Bronchus (tissue), 1 donor: ENCODE data around the gene FGFR1OP2.

DNA sequence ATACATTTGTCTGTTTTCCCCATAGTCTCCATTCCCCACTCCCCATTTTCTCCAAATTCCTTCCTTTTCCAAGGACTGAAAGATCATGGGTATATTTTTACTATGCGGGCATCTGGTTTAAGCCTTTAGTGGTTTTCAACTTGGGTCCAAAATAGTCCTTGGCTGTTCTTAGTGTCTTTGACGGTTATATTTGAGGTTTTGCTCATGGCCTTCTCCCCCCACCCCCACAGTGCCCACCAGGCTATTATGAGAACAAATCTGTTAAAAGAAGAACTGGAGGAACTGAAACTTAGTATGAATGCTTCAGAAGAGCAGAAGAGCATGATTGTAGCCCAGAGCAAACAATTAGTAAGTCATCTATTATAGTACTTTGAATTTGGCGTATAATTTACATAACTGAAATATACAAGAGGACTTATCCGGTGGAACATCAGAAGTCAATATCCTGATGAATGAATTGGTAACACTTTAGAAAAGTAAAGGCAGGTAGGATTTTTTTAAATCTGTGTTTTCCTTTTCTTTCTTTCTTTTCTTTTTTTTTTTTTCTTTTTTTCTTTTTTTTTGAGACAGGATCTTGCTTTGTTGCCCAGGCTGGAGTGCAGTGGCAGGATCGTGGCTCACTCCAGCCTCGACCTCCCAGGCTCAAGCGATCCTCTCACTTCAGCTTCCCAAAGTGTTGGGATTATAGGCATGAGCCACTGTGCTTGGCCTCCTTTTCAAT, 31.8 kb upstream of the IRAG2 start:
- PRO-cap: no peak

GRCh38 chr12:25387263-25387835, 136.6 kb upstream of the KRAS start:
- PRO-cap: no peak

- PRO-cap: no peak
Measured at GRCh38 chr12:25692485-25692998, 139.5 kb upstream of the LMNTD1 start.

DNA sequence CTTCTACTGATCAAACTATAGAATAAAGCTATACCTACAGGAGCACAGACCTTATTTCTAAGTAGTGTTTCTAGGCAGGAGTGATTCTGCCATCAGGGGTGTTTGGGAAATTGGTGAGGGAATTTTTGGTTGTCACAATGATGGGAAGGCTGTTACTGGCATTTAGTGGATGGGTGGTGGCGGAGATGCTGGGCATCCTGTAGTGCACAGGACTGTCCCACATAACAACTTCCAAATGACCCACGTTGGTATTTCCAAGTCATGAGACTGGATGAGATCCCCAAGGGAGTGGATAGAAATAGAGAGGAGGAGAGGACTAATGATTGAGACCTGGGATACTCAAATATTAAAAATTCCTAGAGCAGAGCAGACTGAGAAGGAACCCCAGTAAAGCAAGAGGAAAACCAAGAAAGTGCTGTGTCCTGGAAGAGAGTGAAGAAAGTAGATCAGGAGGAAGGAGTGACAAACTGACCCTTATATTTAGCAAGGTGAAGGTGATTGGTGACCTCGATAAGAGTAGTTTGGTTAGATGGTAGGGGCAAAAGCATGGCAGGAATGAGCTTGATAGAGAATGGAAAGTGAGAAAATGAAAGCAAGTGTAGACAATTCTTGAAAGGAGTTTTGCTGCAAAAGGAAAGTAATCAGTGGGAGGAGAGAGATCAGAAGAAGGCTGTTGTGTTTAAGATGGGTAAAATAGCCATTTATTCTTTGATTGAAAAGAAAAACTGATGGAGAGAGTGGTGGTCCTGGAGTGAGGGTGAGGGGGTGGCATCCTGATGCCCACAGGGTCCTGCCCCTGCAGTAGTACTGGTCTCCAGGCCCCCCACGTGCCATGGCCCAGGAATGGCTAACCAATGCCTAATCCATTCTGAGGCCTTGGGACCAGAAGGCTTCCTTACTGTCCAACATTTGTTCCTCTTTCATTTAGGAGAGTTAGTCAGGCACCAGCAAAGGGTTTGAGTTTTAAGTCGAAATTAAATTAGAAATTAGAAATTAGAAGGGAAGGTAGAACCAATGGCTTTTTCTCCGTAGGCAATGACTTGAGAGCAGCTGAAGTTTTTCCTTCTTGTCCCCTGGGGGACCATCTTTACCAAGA, 51.1 kb downstream of the RASSF8 start:
- PRO-cap: no peak

DNA sequence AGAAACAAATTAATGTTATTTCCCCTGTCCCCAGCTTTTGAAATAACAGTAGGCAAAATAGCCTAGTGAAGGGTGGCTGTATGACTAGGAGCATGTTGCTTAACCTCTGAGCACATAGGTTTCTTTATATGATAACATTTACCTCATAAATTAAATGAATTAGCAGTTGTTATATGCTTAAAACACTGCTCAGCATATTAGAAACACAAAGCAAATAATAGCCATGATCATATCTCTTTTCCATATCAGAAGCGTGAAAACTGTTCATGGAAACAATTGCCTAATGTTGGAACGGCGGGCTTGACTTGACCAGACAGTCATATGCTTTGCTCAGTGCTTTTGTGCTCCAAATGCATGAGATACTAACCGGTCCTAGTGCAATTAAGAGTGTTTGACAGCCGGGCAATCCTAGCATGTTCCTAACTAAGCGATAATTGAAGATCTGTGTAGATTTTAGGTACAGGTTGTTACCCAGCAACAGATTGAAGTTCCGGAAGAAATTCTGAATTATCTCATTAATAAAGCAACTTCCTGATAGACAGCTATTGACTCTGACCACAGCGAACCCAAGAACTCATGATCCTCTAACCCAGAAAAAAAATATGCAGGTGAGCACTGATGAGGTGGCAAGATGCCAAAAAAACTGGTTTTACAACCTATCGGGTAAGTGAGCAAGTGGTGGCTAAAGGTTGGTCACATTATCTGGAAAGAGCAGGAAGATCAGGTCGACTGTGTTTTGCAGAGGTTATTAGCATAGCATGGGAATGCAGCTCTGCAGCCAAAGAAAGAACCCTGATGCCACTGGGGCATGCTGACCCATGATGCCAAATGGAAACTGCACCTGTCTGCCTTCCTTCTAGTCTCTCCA, 23.8 kb downstream of the BHLHE41 start:
- PRO-cap: no peak

DNA sequence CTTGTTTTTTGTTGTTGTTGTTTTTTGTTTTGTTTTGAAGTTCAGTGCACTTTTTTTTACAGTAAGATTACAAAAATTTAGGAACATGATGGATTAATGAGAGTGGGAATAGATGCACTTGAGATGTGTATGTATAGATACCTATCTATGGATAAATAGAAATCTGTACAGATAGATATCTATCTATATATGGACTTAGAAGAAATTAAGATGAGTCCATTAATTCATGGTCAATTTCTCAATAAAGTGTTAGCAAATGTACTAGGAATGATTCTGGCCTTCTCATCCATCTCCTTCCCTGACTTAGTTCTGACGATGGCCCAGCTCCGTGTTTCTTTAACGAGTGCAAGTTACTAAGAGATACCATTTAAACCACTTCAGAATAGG, 3.8 kb downstream of the BHLHE41 start:
- PRO-cap: no peak

DNA sequence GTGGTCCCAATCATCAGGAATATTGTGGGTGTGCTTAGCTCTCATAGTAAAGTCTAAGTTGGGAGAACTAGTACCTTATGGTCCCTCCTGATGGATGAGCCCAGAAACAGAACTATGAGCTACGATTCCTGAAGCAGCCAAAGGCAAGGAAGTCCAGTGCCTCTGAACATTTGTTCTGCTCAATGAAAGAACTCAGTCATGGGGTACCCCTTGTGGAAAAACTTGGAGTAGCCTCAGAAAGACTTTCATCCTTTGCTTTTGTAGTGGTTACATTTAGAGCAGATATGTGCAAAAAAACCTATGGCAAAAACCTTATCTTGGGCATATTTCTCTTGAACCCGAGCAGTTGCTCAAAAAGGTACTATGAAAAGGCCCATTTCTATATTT, 28.9 kb upstream of the BHLHE41 start:
- PRO-cap: no peak

DNA sequence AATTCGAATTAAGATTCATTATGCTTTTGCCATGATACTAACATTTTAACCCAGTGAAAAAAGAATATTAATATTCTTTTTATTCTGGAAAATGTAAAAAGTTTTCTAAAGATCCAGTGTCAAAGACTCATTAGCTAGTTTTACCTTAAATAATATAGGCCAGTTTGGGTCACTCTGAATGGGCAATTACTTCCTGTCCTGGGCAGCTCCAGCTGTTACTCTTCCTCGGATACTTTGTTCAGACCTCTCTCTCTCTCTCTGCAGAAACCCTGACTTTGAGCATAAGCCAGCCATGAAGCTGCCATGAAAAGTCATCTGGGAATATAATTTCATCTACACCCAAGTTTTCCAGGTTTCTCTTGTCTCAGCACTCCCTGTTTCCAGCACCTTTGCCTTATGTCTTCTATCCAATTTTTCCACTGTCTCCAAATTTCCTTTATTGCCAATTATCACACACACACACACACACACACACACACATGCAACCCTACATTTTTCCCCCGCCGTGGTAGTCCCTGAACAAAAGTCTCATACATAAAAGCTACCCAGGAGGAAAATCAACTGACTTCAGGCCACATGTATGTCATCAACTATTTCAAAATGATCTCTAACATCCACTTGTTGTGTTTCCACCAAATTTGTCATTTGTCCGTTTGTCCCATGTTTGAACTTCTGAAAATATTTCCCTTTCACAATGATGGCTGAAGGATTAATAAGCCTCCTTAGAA, 318.1 kb downstream of the SSPN start:
- PRO-cap: no peak

- PRO-cap: no peak
Measured at GRCh38 chr12:26528787-26529706, 303.9 kb downstream of the ITPR2 start.

DNA sequence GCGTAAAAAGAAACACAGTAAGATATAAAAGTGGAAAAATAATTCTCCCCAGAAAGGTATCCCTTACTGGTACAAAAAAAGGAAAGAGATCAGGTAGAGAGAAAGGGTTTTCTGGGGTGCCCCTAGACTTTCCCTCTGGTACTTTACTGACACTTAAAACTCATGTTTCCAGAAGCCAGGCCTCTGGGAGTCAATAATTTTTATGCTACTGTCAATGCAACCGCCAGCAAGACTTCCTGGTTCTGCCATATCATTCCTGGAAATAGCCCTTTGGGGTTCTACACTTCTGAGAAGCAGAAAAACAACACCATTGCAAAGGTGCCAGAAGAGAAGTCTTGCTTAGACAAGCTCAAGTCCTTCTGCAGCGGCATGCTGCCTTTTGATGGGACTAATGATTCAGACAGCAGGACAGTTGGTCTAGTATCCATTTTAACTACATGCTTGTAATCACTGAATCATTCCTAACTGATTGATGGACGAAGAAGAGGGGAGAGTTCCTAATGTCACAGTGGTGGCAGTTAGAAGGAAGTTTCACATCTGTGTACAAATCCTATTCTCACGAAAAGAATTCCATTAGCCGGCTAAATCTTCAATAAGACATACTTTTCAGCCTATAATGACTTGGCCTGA, 206.6 kb downstream of the ITPR2 start:
- PRO-cap: no peak

GRCh38 chr12:26648526-26649077, 184.4 kb downstream of the ITPR2 start:
- PRO-cap: no peak

- PRO-cap: no peak
Measured at GRCh38 chr12:26798253-26798507, 34.8 kb downstream of the ITPR2 start.

- PRO-cap: bidirectional peak, plus-strand start at chr12:26833943, minus-strand start at chr12:26833888
Measured at GRCh38 chr12:26833717-26834171, 750 bp upstream of the ITPR2 start.

DNA sequence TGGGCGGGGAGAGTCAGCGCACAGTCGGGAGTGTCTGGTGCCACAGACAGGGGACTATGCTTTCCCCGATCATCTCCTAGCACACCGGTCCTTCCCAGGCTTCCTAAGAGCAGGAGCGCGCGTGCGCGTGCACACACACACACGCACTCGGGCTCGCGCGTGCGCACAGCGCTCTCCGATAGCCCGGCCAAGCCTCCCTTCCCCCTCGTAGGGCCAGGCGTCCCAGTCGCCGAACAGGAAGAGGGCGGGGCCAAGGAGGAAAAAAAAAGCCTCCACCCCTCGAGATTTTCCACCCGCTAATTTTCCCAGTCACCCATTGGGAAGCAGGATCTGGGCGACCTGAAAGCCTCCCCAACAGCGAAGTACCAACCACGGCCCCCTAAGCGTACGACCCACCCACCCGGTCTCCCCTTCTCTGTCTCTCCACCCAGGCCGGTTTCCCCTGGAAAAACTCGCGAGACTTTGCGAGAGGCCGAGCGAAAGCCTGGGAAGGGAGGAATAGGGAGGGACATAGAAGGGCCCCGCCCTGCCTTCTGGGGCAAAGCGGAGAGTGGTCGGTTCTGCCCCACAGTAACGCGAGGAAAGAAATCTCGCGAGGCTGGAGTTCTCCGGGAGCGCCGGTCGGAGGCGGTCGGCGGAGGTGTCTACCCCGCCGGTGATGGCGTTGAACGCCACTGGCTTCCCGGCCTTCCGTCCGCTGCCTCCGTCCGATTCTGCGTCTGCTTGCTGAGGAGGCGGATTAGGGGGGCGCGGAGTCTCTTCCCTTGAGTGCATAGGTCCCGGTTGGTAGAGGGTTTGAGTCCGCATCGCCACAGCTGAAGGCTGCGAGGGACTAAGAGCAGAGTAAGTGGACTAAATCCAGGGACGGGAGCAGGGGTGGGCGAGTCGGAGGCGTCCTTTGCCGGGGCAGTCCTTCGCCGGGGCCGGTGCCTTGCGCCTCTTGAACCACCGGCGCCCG, at the start of gene FGFR1OP2:
Gene FGFR1OP2, plus strand, starts transcription at position 603 of the 958 bp plus-strand sequence.
- PRO-cap: bidirectional peak, plus-strand start at position 316 of the sequence, minus-strand start at position 105 of the sequence; bidirectional peak, plus-strand start at position 614 of the sequence, minus-strand start at position 439 of the sequence; unidirectional peak, plus-strand start at position 909 of the sequence

- PRO-cap: no peak
Measured at GRCh38 chr12:27014727-27015100, 530 bp upstream of the TM7SF3 start.

DNA sequence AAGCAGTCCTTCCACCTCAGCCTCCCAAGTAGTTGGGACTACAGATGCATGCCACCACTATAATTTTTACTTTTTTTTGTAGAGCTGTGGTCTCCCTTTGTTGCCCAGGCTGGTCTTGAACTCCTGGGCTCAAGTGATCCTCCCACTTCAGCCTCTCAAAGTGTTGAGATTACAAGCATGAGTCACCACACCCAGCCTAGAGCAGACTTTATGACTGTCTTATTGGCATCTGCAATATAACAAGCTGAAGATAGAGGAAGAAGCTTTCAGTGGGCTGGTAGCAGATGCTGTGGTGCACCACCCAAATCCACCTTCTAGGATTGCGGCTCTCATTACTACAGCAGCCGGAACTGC, 7.7 kb upstream of the STK38L start:
- PRO-cap: no peak

DNA sequence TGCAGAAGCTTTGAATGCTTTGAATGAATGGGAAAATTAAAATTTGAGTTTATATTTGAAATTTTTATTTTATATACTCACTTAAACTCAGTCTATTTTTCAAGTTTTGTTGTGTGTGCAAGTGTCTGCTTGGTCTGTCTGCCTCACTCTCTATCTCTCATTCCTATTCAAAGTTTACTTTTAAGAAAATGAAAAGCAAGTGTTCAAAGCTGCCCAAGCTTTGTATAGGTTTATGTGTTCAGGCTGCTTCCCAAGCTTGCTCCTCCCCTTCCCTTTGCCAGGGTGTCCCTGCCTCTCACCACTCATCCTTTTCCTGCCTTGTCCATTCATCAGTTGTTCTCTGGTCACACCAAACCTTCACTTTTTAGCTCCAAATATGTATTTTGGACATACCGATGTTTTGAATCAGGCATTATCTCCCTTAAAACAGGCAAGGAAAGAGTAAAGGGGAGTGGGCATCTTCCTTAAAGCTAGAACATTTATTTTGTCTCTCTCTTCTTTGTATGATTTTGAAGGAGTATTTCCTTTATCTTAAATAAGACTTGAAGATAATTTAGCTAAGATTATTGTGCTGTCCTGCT, 41.3 kb downstream of the STK38L start:
- PRO-cap: no peak

DNA sequence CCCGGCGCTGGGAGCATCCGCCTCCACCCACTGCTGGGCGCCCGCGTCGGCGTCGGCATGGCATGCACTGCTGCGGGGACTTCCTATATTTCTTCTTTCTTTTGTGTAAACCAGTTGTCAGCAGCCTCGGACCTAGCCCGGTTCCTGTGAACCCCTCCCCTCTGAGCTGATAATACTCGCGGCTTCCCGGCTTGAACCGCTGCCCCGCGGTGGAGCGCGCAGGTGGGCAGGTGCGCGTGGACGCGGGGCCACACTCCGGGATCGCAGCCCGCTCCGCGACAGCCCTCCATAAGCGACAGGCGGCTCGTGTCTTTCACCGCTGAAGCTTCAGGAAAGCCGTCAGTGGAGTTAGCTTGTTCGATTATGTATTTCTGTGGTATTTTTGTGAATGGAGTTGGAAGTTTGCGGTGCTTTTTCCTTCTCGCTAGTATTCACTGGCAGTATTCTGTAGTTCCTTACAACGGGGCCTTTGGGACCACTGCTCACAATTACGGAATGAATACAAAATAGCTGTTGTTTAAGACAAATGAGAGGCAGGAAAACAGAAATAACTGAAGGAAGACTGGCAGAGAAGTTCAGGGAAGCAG, 882 bp downstream of the BMAL2 start:
- PRO-cap: bidirectional peak, plus-strand start at position 113 of the sequence, minus-strand start at position 72 of the sequence

GRCh38 chr12:27515601-27516026, 8.4 kb upstream of the PPFIBP1 start:
- PRO-cap: no peak

DNA sequence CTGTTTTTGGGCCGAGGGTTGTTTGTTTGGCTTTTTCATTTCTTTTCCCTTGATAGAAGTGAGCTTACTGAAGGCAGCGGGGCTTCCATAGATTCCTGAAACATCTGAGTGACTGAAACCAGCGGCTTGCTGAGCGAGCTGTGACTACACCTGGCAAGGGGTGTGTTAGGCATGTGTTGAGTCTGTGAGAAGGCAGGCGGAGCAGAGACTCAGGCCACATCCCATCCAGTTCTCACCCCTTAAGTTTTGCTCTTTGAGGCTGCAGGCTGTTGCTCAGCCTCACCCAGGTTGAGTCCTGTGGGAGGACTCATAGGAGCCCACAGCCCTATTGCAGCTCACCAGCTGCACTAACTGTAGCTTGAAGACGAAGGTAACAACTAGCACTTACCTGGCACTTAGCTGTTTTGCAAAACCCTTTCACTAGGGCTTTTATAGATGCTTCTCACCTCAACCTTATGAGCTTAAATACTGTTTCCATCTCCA, 17.3 kb downstream of the PPFIBP1 start:
- PRO-cap: no peak